ENCODE results near the genes PM20D1 and FAM72A.

DNA sequence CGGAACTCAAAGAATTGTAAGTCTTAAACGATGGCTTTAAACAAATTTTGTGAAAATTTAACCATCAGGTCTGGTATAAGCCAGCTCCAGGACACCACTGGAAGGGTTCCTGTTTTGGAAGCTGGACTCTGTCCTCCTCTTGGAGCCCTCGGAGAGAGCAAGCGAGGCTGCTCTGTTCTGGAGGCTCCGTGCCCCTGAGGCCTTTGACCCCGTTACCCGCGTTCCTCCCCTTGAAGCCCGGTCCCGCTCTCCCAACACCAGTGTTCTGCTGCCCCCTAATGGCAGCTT is 21.7 kb upstream of the NFASC start:
- PRO-cap: no peak
- RAMPAGE, long total RNA: no peak

- PRO-cap: no peak
- RAMPAGE, long total RNA: no peak
Observed at GRCh38 chr1:204959611-204959852, 83.5 kb upstream of the CNTN2 start.

DNA sequence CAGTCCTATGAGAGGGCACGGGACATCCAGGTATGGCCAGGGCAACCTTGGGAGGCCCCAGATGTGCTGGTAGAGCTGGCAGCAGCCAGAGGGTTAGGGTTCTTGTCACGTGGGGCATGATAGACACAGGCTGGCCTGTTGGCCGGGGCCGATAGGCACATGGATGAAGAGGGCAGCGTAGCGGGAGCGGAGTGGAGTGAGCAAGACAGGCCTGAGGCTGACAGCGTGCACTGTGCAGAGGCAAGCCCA is 43.4 kb downstream of the TMCC2 start:
- PRO-cap: no peak
- RAMPAGE, long total RNA: no peak

DNA sequence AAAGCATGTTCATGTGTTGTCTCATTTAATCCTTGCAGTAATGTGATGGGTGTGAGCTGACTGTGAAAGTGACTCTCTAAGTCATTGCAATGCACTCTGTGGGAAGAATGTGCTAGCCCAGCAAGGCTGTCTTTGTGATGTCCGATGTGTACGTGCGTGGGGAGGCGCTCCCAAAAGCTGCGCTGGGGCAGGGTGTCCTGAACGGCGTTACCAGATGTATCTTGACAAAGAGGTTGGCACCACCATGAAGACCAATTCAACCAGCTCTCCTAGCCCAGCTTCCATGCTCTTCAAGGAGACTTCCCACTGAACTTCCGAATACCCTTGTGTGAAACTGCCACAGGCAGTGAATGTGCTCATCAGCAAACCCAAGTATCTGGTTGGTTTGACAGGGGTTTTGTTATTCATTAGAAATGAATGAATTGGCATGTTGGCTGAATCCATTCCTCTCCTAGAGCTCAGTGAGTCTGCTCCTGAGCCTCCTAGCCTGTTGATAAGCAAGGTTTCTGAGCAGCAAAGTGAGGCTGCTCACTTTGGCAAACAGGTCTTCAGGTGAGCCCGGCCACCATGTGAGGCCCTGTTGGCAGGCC is 28.0 kb downstream of the NUAK2 start:
- PRO-cap: no peak
- RAMPAGE, long total RNA: no peak

- PRO-cap: no peak
- RAMPAGE, long total RNA: no peak
Observed at GRCh38 chr1:205294032-205295245, 27.1 kb downstream of the NUAK2 start.

- PRO-cap: no peak
- RAMPAGE, long total RNA: no peak
Observed at GRCh38 chr1:205449745-205451108, 5.6 kb downstream of the BLACAT1 start.

GRCh38 chr1:205474003-205474241 is 18.1 kb upstream of the BLACAT1 start:
- PRO-cap: no peak
- RAMPAGE, long total RNA: no peak

- PRO-cap: no peak
- RAMPAGE, long total RNA: no peak
Observed at GRCh38 chr1:205505655-205506293, 1.3 kb downstream of the CDK18 start.

DNA sequence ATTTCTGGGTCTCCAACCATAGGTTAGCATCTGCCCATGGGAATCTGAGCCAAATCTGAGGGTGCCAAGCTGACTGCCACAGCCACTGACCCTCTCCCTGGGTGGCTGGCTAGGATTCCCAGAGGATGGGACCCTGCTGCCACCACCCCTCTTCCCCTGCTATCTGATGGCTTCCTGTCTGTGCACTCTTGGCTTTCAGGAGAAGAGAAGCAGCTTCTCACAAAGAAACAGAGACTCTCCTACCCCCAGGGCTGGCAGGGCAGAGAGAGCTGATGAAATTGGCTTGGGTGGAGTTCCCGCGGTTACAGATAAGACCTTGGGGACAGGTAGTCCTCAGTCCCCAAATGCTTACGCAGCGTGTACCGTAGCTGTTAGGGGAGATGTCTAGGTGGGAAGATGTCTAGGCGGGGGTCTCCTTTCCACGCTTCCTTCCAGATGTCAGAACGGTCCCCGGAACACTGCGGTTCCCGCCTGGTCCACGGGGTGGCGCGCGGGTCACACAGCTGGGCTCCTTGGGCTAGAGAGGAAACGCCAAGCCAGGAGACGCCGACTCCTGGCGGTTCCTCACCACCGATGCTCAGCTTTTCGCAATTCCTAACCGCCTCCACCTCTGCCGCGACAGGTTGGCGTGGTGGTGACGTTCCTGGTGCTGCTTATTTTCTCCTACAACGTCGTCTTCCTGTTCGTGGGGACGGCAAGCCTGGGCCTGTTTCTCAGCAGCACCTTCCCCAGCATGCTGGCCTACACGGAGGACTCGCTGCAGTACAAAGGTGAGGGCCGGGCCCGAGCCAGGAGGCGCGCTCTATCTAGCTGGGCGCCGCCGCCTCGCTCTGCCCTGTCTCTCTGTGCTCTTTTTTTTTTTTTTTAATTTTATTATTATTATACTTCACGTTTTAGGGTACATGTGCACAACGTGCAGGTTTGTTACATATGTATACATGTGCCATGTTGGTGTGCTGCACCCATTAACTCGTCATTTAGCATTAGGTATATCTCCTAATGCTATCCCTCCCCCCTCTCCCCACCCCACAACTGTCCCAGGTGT is 23.0 kb downstream of the MFSD4A start:
- PRO-cap: bidirectional peak, plus-strand start at position 686 of the sequence, minus-strand start at position 608 of the sequence
- RAMPAGE, long total RNA: no peak

DNA sequence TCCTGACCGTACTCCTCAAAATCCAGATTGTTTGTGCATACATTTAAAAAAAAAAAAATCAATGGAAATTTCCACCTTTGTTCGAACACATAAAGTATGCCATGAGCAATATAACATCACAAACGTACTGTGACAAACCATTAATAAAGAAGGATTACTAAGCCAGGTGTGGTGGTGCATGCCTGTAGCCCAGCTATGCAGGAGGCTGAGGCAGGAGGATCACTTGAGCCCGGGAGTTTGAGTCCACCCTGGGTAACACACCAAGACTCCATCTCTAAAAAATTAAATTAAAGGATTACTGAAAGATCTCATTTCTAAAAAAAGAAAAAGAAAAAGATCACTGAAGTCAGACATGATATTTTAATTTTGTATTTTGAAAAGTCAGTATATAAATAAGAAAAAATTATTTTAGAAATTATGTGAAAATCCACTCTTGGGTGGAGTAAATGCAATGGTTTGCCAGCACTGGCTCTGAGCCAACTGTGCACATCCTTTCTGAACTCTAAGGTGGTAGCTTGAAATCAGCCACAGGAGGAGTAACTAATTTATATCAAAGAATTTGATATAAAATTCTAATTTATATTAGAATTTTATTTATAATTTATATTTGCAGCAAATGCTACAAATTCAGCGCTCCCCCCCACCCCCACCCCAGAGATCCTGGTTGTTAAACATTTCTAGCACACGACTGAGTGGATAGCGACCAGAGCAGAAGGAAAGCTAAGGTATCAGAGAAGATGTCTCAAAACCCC is 18.6 kb downstream of the ELK4 start:
- PRO-cap: no peak
- RAMPAGE, long total RNA: no peak

DNA sequence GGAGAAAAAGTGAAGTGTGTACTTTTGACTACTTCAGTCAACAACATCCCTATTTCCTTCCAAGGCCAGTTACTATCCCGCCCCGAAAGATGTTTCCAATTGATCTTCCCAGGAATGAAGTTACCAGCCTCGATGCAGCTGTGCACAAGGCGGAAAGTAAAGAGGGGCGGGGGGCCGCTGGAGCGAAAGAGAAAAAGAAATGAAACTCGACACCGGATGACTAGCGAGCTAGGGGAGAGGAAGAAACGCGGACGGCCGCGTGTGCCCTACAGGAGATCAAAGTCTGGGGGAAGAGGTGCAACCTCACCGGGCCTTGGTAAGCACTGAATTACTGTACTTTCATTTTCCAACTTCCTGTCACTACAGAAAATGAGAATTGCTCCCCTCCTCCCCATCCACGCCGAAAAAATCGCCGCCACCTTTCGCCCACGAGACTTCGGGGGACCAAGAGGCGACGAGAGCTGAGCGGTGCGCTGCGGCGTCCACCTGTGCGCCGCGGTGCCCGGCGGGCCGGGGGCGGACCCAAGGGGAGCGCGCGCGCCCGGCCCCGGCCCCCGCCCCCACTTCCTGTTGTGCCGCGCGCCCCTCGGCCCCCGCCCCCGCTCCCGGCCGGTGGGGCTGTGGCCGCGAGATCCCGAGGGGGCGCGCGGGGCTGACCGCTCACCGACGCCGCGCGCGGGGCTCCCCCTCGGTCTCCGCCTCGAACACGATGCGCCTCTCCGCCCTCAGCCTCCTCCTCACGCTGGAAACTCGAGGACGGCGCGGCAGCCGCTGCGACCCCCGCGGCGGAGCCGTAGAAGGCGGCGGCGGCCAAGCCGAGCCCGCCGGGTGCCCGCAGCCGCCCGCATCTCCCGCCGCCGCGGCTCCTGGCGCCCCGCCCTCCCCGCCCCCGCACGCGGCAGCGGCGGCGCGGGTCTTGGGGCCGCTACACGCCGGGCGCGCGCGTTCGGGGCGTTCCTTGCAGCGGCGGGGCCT is 556 bp downstream of the ELK4 start:
- PRO-cap: bidirectional peak, plus-strand start at position 219 of the sequence, minus-strand start at position 285 of the sequence; bidirectional peak, plus-strand start at position 431 of the sequence, minus-strand start at position 335 of the sequence
- RAMPAGE, long total RNA: start-site peak on the plus strand centred at position 245 of the sequence, 53 bp wide, 5 and 7 reads in 2 replicates

GRCh38 chr1:205668223-205668656 is 12.1 kb downstream of the SLC45A3 start:
- PRO-cap: no peak
- RAMPAGE, long total RNA: no peak

GRCh38 chr1:205675786-205676417 is 4.4 kb downstream of the SLC45A3 start:
- PRO-cap: no peak
- RAMPAGE, long total RNA: no peak

DNA sequence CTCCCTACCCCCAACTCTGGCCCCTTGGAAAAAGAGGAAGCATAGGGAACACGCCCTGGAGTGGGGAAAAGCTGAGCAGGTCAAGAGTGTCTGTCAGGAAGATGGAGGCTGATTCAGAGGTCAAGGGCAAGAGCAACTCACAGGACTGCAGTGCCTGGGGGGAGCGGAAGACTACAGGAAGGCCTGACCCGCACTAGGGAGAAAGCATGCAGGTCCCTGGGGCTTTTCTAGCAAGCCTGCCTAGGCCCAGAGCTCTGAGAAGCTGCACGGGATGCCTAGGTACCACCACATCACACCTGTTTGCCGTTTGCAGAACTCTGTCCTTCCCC is 1.1 kb downstream of the SLC45A3 start:
- PRO-cap: no peak
- RAMPAGE, long total RNA: no peak

GRCh38 chr1:205849686-205850001 is 288 bp downstream of the PM20D1 start:
- PRO-cap: no peak
- RAMPAGE, long total RNA: no peak

DNA sequence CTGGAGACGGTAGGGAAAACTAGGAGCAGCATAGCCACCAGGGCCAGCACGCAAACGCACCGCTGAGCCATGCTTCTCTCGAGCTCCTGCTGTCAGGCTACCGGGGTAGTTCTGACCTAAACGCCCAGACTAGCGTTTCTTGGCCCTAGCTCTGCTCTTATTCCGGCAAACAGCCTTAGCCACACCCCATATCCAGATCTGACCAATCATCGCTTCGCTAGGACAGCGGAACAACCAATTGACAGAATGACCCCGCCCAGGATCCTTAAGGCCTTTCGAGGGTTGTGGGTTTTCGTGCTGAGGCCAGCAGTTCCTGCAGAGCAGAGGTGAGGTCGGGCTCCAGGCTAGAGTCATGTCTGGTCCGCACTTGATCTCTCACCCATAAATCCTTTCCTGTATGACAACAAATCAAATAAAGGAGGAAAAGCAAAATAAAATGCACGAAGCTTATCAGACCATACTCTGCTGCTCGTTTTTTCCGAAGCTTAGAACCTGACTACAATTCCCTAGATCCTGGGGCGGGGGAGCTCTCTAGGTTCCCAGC is at the start of gene PM20D1:
PM20D1 (minus strand) TSS at position 131 of the 544 bp plus-strand sequence.
- PRO-cap: unidirectional peak, minus-strand start at position 131 of the sequence
- RAMPAGE, long total RNA: no peak

DNA sequence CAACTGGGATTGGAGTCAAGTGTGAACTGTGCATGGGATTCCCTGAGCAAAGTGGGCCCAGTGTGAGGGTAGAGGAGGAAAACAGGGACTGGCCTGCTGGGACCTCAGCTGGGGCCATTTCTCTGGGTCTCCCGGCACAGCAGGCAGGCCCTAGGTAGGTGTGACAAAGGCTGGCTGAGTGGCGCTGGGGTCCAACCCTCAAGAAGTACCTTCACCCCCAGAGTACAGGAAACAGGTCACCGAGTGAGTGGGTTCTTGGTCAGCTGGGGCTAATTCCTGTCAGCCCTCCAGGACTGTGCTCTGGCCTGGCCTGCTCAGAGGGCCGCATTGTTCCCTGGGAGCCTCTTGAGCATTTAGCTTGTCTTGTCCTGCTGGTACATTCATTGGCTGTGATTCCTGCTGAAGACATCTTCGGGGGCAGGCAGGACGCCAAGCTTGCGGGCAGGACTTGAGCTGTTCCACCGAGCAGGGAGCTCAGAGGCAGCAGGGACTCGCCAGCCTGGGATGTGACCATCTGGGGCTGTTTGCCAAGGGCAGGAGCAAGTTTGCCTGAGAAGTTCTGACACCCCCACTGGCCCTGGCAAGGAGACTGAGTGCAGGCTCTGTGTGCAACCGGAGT is 6.9 kb upstream of the SLC26A9 start:
- PRO-cap: no peak
- RAMPAGE, long total RNA: no peak

DNA sequence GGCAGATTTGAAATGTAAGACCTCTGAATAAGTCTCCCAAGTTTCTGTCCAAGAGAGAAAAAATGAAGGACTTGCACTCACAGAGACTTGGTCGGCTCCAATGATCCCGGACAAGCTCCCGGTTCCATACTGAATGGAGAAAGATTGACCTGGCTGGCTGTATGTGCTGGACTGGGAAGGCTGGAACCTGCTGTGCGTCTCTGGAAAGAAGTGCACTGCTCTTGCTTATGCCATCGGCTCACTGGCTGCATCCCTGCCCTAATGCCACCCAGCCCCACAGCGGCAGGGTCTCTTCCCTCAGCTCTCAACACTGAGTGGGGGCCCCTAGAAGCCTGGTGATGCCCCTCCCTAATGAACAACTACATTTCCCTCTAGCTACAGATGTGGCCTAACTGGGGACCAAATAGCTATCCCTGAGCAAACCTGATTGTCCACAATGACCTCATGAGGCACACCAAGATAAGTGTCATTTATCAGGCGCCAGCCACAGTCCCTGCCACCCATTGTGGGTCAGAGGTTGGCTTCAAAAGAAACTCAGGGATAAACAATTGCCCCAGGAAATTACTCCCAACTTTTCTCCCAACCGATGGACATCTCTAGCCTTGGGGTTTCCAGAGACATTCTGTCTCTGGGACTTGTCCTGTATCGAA is 2.6 kb downstream of the CTSE start:
- PRO-cap: no peak
- RAMPAGE, long total RNA: no peak

GRCh38 chr1:206041518-206042142 is 11.3 kb upstream of the RHEX start:
- PRO-cap: no peak
- RAMPAGE, long total RNA: no peak

GRCh38 chr1:206202635-206203032 is at the start of gene FAM72A:
FAM72A (minus strand) TSS chr1:206202839.
- PRO-cap: no peak
- RAMPAGE, long total RNA: no peak

Measured in Karpas-422 (cell line).